GM12892 (cell line): ENCODE results near the genes TMEM256, SLC35G6, FXR2, NAA38 and CHD3.

- RRBS = no CpG with 5 or more reads among the region's 3 CpGs
Measured at GRCh38 chr17:6068036-6068271, 2.2 kb upstream of the WSCD1 start.

GRCh38 chr17:6191463-6191922, 121.3 kb downstream of the WSCD1 start:
- RRBS = no CpG with 5 or more reads among the region's 7 CpGs

- RRBS = no CpG with 5 or more reads among the region's 7 CpGs
Measured at GRCh38 chr17:6753508-6754050, 2.3 kb upstream of the XAF1 start.

DNA sequence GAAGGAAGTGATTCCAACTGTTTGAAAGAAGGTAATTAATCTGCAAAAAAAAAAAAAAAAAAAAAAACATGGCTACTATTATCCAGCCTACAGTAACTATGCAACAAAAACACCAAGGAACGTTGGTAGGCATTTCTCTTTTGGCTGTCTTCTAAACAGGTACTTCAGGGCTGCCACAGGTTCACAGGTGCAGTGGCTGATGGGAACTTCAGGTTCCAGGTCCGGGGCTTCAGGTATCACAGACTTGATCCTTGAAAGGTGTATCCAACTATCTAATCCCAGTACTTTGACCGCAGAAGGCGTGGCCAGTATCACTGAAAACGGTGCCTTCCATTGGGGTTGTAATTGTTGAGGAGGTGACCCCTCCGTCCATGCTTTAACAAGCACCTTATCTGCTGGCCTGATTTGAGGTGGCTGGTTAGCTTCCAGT, 58.8 kb upstream of the ALOX12 start:
- RRBS = no CpG with 5 or more reads among the region's 6 CpGs

GRCh38 chr17:6996553-6997109, 782 bp downstream of the ALOX12 start:
- RRBS = 100% methylated on average over 1 of the region's 44 CpGs

DNA sequence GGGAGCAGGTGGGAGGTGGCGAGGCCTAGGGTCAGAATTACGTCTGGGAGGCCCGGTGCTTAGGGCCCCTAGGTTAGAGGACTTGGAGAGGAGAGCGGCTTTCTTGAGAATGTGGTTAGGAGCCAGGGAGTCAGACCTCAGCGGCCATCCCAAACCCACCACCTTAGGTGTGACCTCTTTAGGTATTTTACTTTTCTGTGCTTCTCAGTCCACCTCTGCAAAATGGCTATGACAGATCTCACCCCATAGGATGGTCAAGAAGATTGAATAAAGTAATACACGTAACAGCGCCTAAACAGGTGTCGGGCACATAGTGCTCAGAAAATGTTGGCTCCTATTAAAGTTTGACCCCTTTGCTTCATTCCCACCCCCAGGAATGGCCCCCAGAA, 817 bp upstream of the C17orf49 start:
- RRBS = no CpG with 5 or more reads among the region's 8 CpGs

DNA sequence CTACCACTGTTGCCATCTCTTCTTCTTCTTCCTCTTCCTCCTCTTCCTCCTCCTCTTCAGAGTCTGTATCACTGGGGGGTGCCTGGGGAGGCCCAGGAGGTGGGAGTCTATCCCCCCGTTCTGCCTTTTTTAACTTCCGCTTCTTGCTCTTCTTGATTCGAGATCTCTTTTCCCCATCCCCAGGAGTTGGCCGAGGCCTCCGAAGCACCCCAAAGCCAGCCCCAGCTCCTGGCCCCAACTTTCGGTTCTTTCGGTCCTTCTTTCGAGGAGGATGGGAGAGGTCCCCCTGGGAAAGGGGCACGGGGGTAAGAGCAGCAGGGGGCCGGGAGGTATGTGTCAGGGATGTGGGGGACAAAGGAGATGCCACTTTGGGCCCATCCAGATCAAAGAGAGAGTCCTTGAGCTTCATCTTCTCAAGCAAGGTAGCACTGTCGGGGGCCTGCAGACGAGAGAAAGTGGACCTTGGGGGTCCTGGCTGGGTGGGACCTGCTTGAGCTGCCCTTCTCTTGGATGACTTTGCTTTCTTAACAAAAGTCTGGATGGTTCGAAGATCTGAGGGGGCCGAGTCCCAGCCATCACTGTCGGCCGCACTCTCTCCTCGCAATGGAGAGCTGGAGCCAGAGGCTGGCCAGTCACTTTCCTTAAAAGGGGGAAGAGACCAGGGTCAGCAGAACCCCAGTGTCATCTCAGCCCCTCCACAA, 2.0 kb upstream of the DVL2 start:
- RRBS = no CpG with 5 or more reads among the region's 17 CpGs

- RRBS = no CpG with 5 or more reads among the region's 8 CpGs
Measured at GRCh38 chr17:7280071-7280416, 1.5 kb upstream of the SLC2A4 start.

- RRBS = no CpG with 5 or more reads among the region's 6 CpGs
Measured at GRCh38 chr17:7314412-7314740, 784 bp downstream of the GPS2 start.

- RRBS = no CpG with 5 or more reads among the region's 6 CpGs
Measured at GRCh38 chr17:7380325-7380671, 591 bp upstream of the TNK1 start.

DNA sequence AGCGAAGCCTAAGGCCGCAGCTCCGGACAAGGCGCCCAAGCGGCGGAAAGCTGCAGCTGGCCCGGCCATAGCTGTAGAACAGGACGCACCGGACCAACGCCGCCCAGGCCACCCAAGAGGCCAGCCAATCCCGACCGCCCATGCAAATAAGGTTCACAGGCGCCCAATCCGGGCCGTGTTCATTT, at the start of gene TMEM256:
TMEM256 (minus strand) TSS at position 82 of the 185 bp plus-strand sequence.
- RRBS = under 1% methylated on average over 11 of the region's 16 CpGs

DNA sequence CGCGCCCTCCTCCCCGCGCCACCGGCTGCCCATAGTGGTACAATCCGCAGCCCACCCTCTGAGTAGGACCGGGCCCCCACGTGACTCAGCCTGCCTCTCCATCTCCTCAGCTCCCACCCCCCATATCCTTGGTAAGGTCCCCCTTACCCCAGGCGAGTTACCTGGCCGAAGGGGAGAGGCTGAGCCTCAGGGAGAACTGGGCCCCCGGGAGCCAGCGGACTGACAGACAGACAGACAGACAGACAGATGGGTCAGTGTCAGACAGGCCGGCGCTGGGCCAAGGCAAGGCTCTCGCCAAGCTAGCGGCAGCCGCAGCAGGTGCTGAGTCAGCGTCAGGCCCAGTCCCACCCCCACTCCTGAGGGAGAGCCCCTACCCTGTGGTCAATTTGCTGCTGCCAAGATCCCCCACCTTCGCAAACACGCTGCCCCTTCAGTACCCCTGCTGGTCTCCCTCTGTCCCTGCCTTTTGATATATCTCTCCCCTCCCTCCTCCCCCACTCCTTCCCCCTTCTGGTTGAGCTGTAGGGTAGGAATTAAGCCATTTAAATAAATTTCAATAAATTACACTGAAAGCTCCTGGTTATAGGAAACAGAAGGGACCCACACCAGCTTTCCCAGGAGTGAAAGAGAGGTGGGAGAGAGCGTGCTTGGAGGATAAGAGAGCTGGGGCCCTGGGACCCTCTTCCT, 1.5 kb downstream of the FGF11 start:
- RRBS = 0% methylated on average over 4 of the region's 21 CpGs

- RRBS = no CpG with 5 or more reads among the region's 10 CpGs
Measured at GRCh38 chr17:7478400-7478589, 1.1 kb downstream of the ZBTB4 start.

DNA sequence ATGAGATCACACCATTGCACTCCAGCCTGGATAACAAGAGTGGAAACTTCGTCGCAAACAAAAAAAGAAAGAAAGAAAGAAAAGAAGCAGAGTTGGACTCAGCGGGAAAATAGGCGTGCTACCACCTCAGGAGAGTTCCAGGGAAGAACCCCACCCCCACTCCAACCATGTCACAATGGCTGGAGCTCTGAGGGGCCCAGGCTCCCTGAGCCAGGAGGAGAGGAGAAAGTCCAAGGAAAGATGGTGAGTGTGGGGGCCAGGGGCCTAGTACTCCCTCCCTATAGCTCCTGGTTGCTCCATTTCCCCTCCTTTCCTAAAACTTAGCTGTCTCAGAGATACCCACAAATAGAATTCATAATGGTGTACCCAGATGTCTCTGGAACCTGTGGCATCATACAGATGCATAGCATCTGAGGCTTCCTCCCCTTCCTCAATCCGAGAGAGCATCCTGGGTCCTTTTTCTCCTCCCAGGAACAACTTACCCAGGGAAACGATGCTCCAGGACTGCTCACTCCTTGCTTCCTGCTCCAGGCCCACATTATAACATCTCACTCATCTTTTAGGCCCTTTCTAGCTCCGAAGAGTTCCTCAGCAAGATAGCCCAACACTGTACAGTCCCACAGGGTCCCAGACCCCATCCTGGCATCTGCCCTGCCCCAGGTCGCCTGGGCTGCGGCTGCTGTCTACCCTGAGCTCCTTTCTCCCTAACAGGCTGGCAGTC, at the start of gene SLC35G6:
SLC35G6 (plus strand) TSS at position 170 of the 721 bp plus-strand sequence.
- RRBS = no CpG with 5 or more reads among the region's 9 CpGs

DNA sequence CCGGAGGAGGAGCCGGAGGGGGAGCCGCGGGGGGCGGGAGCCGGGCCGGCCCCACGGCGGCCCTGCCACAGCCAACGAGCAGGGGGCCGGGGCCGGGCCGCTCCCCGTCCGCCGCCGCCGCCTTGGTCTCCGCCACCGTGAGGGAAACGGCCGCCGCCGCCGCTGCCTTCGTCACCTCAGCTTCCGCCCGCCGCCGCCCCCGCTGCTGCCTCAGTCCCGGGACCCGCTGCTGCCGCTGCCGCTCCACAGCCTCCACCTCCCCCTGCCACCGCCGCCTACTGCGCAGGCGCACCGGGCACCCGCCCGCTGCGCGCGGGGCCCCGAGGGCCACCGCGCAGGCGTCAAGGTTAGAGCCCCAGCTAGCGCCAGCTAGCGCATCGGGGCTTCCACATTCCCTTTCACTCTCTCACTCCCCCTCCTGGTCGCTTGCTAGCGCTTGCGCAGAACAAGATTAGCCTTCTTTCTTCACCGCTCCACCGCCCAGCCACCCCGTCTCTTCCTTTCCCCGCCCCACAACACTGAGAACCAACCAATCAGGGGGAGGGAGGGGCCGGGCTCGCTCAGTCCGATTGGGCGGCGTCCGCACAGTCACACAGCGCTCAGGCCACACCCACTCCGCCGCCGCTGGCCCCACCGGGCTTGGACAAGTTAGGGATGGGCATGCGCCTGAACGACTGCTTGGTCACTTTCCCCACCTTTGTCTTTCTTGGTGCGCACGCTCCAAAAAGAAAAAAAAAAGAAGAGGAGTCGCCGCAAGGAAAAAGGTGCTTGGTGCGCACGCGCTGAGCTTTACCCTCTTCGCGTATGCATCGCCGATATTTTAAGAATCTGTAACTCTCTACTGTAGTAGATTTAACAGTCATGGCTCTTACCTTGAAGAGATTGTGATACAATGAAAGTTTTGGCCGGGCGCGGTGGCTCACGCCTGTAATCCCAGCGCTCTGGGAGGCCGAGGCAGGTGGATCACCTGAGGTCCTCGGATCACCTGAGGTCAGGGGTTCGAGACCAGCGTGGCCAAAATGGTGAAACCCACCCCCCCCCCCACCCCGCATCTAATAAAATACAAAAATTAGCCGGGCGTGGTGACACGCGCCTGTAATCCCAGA, at the start of gene FXR2:
FXR2 (minus strand) TSS at position 282 of the 1,106 bp plus-strand sequence.
- RRBS = under 1% methylated on average over 19 of the region's 97 CpGs

DNA sequence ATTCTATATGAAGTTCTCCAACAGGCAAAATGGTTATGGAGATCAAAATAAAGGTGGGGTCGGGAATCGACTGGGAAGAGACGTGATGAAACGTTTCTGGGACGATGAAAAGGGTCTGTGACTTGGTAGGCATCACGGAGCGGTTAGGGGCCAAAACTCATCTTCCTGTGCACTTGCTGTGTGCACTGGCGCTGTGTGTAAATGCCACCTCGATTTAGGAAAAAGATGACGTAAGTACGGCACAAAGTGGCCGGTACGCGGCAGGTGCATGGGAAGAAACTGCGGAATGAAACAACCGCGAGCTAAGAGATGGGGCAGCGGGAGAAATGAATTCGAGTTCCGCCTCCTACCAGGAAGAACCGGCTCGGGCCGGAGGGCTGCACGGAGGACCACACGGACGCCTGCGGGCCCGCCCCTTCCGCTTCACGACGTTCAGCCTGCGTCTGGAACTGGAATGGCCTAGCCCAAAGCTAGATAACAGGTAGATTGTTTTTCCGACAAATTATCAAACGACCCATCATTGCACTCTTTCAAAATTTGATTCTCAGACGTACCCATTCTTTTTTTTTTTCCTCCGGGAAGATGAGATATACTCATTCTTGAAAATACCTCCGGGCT, 1.4 kb downstream of the TP53 start:
- RRBS = 0% methylated on average over 1 of the region's 37 CpGs

DNA sequence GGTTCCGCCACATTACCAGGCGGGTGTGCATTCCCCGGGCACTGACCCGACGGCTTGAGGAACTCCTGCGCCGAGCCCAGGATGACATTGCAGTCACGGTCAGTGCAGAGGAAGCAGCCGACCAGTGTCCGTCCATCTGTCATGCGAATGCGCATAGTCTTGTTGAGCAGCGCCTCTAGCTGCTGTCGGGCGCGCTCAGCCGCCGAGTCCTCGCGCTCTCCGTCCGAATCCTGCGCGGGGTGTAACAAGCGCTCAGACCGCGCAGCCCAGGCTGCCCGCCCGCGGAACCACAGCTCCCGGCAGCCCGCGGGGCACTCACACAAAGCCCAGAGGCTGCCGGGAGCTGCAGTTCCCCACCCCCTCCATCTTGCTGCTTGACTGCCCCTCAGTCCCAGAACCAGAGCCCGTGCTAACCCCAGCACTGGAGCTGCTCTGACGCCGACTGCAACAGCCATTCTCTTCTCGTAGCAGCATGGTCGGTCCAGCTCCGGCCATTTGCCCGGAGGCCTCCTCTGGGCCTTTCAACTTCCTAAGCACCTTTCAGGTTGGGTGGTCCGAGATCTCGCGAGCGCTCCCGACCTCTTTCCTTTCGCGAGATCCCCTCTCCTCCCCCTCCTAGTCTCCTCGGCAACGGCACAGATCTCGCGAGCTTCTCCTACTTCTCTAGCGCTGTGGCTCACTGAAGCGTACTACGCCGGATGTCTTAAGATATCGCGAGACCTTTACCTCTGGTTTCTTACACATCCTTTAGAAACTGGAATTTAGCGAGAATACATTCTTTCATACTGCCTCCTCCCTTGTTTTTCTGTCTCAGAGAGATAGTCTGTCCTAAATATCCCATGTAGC, at the start of gene NAA38:
NAA38 (minus strand) TSS at position 591 of the 846 bp plus-strand sequence.
- RRBS = 0% methylated on average over 2 of the region's 59 CpGs

DNA sequence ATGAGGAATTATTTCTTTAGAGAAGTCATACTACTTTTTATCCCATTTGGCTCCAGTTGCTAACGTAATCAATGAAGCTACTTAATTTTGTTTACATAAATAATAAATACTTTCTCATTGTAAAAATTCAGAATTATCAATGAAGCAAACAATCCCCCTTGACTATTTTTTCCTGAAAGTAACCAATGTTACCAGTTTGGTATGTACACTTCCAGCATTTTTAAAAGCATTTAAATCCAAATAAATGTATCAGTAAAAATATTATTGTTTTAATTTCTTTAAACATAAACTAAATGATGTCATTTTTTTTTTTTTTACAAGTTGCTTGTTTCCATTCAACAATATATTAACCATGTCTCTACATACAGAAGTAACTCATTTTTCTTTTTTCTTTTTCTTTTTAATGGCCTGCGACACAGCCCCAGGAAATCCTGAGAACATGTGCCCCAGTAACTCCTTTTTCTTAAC, 11.5 kb upstream of the CHD3 start:
- RRBS = no CpG with 5 or more reads among the region's 2 CpGs

- RRBS = no CpG with 5 or more reads among the region's 9 CpGs
Measured at GRCh38 chr17:7888595-7888974, at the start of gene CHD3. Gene CHD3 (plus strand): TSS chr17:7888789.